ENCODE results near the genes THRA and WIPF2.

DNA sequence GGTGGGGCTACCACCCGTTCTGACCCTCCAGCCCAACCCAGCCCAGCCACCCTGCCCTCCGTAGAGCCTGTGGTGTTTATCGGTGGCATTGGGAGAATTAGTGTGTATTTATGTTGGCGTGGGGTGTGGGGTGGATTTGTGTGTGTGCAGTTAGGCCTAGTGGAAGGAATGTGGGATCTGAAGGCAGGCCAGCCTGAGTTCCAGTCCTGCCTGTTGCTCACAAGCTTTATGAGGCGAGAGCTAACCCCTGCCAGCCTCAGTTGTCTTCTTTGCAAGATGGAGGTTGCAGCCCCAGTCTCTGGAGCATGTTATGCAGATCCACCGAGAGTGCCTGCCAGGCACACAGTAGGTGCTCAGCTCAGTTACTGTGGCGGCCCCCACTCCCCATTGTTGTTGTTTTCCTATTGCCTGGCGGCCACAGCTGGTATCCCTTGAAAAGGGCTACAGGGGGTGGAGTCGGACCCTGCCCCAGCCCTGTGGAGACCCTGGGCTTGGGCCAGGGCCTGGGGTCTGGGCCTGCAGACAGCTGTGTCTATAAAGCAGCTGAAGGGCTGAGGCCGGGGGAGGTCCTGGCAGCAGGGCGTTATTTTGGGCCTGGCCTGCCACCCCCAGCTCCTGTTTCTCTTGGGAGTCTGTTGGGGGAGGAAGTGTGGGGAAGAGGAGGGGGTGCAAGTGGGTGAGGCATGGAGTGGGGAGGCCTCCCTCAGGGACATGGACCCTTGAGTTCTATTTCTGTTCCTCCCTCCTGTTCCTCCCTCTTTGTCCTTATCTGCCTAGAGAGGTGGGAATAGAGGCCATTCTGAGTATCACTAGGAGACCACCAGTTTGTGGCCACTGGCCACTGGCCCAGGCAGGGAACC, 5.2 kb downstream of the ERBB2 start:
- PRO-cap, 5 experiments: no peak in any of the 5 experiments
- RAMPAGE, long total RNA, 2 experiments: no peak in any of the 2 experiments
- RRBS: no CpG with 5 or more reads among the region's 11 CpGs

DNA sequence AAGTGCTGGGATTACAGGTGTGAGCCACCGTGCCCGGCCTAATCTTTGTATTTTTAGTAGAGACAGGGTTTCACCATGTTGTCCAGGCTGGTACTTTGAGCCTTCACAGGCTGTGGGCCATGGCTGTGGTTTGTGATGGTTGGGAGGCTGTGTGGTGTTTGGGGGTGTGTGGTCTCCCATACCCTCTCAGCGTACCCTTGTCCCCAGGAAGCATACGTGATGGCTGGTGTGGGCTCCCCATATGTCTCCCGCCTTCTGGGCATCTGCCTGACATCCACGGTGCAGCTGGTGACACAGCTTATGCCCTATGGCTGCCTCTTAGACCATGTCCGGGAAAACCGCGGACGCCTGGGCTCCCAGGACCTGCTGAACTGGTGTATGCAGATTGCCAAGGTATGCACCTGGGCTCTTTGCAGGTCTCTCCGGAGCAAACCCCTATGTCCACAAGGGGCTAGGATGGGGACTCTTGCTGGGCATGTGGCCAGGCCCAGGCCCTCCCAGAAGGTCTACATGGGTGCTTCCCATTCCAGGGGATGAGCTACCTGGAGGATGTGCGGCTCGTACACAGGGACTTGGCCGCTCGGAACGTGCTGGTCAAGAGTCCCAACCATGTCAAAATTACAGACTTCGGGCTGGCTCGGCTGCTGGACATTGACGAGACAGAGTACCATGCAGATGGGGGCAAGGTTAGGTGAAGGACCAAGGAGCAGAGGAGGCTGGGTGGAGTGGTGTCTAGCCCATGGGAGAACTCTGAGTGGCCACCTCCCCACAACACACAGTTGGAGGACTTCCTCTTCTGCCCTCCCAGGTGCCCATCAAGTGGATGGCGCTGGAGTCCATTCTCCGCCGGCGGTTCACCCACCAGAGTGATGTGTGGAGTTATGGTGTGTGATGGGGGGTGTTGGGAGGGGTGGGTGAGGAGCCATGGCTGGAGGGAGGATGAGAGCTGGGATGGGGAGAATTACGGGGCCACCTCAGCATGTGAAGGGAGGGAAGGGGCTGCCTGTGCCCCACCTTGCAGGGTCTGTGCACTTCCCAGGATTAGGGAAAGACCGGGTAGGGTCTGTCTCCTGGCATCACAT, 5.5 kb downstream of the MIEN1 start:
- PRO-cap, 5 experiments: no peak in any of the 5 experiments
- RAMPAGE, long total RNA, 2 experiments: no peak in any of the 2 experiments
- RRBS: 98% methylated on average over 5 of the region's 25 CpGs

DNA sequence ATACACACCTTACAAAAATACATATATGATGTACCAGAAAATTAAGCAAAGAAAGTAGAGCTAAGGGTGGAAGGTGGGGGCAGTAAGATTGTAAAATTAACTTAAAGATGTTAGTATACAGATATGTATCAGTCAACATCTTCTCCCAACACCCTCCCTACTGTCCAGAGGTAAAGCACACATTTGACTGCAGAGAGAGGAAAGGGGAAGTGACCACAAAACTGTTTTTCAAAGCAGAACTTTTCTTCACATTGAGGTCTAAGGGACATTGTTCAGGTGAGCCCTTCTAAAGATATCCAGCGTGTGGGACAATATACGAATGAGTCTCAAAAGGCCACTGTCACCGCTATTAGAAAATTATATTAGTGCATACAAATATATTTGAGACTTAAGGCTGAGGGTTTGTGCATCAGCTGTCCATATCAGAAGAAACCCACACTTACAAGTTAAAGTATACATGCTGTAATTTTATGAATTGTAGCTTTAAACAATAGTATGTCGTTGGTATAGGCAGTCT, 845 bp upstream of the IKZF3 start:
- PRO-cap, 5 experiments: no peak in any of the 5 experiments
- RAMPAGE, long total RNA, 2 experiments: no peak in any of the 2 experiments
- RRBS: no CpG with 5 or more reads among the region's 4 CpGs

- PRO-cap, 5 experiments: peak in 2 of 5 experiments; most common plus-strand start chr17:39923986 (in 2); most common minus-strand start chr17:39923904 (in 2)
- RAMPAGE, long total RNA, 2 experiments: no peak in any of the 2 experiments
- RRBS: no CpG with 5 or more reads among the region's 8 CpGs
Measured at GRCh38 chr17:39923610-39924109, 3.7 kb downstream of the ORMDL3 start.

DNA sequence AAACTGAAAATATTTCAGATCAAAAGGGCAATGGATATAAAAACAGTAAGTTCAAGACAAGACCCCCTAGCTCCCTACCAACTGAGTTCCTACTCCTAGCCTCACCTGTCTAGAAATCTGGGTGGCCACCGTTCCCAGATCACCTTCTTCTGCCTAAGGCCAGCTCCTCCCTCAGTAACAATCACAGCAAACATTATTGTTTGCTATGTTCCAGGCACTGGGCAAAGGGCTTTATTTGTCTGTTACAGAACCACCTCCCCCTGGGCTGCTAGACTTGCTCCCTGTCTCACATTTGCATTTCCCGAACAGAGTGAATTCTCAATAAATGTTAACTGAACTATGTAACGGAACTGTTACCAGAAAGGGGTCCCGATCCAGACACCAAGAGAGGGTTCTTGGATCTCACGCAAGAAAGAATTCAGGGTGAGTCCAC, 6.8 kb downstream of the LRRC3C start:
- PRO-cap, 5 experiments: peak in 2 of 5 experiments; most common plus-strand start position 250 of the sequence (in 1); most common minus-strand start position 151 of the sequence (in 2)
- RAMPAGE, long total RNA, 2 experiments: no peak in any of the 2 experiments
- RRBS: no CpG with 5 or more reads among the region's 5 CpGs

GRCh38 chr17:39982111-39982416, 1.5 kb downstream of the PSMD3 start:
- PRO-cap, 5 experiments: no peak in any of the 5 experiments
- RAMPAGE, long total RNA, 2 experiments: no peak in any of the 2 experiments
- RRBS: no CpG with 5 or more reads among the region's 1 CpG

DNA sequence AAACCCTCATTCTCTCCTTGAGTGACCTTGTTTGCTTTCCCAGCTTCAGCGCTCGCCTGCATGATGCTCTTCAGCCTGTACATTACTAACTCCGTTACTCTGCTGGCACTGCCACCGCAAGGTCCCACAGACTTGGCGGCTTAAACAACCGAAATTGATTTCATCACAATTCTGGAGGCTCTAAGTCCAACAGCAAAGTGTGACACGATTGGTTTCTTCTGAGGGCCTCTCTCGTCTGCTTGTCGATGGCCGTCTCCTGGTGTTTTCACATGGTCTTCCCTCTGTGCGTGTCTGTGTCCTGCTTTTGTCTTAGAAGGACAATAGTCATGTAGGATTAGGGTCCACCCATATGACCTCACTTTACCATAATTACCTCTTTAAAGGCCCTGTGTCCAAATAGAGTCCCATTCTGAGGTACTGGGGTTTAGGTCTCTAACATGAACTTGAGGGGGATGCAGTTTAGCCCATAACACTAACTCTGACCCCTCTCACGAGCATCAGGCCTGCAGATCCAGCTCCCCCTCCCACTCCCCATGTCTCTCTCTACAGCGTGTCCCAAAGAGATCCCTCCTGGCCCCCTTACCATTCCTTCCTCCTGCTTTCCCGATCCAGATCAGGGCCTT, 12.4 kb downstream of the PSMD3 start:
- PRO-cap, 5 experiments: no peak in any of the 5 experiments
- RAMPAGE, long total RNA, 2 experiments: no peak in any of the 2 experiments
- RRBS: no CpG with 5 or more reads among the region's 14 CpGs

DNA sequence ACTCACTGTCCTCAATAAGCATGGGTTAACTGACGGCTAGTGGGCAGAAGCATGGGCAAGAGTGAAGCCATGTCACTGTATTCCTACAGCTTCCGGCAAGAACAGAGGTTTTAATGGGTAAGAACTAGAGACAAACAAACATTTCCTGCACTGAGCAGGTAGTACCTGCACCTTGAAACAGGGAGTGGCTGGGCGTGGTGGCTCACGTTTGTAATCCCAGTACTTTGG, 17.6 kb downstream of the MED24 start:
- PRO-cap, 5 experiments: no peak in any of the 5 experiments
- RAMPAGE, long total RNA, 2 experiments: no peak in any of the 2 experiments
- RRBS: no CpG with 5 or more reads among the region's 4 CpGs

GRCh38 chr17:40062629-40063596, at the start of gene THRA:
THRA (plus strand) TSS chr17:40062965.
- PRO-cap, 5 experiments: peak in 5 of 5 experiments; most common plus-strand start chr17:40063384 (in 4); most common minus-strand start chr17:40063375 (in 3)
- RAMPAGE, long total RNA, 2 experiments: no peak in any of the 2 experiments
- RRBS: 1% methylated on average over 66 of the region's 106 CpGs

GRCh38 chr17:40071792-40072218, 9.0 kb downstream of the THRA start:
- PRO-cap, 5 experiments: no peak in any of the 5 experiments
- RAMPAGE, long total RNA, 2 experiments: no peak in any of the 2 experiments
- RRBS: no CpG with 5 or more reads among the region's 3 CpGs

DNA sequence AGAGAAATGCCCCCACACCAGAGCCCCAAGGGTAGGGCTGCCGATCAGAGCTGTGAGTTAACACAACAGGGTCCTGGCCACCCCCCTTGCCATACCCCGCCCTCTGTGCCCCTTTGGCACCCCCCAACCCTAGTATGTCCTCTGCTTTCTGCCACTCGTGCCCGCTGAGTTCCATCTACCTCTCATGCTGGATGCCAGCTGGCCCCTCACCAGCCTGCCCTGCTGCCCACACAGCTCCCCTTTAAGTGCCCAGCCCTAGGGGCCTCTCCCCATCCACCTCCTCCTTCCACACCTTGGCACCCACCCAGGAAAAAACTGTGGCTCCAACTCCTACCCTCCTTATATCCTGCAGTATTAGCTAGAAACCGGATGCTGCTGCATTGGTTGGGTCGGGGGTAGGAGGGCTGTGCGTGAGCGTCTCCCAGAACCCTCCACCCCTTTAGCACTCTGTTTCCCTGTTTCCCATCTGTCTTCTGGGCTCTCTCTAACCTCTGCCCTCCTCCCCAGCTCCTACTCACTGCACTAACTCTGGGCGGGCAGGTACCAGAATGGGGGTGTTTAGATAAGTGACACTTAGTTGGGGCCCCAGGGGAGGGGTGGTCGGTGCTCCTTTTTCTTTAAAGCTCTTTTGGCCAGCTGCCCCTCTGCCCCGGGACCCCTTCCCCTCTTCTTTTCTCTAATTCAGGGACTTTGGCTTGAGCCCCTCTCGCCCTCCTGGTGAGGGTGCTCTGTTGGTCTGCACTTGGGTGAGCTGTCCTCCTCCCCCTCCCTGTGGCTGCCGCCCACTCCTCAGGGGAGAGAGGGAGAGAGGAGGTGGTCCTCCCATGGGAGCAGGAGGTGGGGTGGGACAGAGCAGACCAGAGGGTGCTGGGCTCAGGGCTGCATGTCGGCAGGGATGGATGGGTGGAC, 10.0 kb downstream of the NR1D1 start:
- PRO-cap, 5 experiments: no peak in any of the 5 experiments
- RAMPAGE, long total RNA, 2 experiments: no peak in any of the 2 experiments
- RRBS: no CpG with 5 or more reads among the region's 14 CpGs

DNA sequence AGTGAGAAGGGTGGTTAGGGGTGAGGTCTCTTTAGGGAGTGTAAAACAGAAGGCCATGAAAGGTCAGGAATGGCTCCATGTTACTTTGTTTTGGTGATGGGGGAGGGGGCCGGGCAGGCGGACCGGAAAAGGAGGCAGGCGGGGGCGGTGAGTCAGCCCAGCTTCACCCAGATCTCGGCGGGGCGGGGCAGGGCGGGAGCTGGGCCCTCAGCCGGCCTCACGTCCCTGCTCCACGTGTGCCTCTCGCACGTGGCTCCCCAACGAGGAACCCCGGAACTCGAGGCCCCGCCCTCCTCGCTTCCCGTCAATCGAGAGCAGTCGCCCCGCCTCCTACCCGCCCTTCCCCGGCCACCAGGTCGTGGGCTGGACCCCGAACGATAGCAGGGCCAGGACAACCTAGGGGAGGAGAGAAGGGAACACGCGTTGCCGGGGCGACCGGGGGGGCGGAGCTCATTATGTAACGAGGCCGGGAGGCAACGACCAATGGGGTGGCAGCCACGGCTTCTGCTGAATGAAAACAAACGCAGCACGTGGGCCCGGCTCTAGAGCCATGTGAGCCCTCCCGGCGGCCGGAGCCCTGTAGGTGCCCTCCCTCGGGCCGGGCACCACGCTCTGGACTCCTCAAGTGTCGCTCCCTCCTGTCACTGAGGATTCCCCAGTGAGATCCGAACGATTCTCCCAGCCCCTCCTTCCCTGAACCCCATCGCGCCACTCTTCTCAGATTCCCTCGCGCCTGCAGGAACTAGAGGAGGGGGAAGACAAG, 1.3 kb downstream of the NR1D1 start:
- PRO-cap, 5 experiments: peak in 5 of 5 experiments; most common plus-strand start position 580 of the sequence (in 4); most common minus-strand start position 234 of the sequence (in 4)
- RAMPAGE, long total RNA, 2 experiments: start-site peak on the plus strand in 1 of 2 experiments, centred at position 564 of the sequence, 8 reads per replicate
- RRBS: 2% methylated on average over 33 of the region's 54 CpGs

GRCh38 chr17:40124844-40125042, 3.0 kb downstream of the MSL1 start:
- PRO-cap, 5 experiments: no peak in any of the 5 experiments
- RAMPAGE, long total RNA, 2 experiments: no peak in any of the 2 experiments

- PRO-cap, 5 experiments: no peak in any of the 5 experiments
- RAMPAGE, long total RNA, 2 experiments: no peak in any of the 2 experiments
- RRBS: no CpG with 5 or more reads among the region's 14 CpGs
Measured at GRCh38 chr17:40218531-40219015, 531 bp upstream of the WIPF2 start.

- PRO-cap, 5 experiments: peak in 5 of 5 experiments; most common plus-strand start chr17:40219304 (in 1); most common minus-strand start chr17:40219186 (in 5)
- RAMPAGE, long total RNA, 2 experiments: start-site peak on the plus strand in 1 of 2 experiments, at chr17:40219328-40219396 at its widest, 57 reads per replicate
- RRBS: 1% methylated on average over 31 of the region's 65 CpGs
Measured at GRCh38 chr17:40219079-40220024, at the start of gene WIPF2. WIPF2 (plus strand) TSS chr17:40219304.

- PRO-cap, 5 experiments: no peak in any of the 5 experiments
- RAMPAGE, long total RNA, 2 experiments: no peak in any of the 2 experiments
- RRBS: no CpG with 5 or more reads among the region's 1 CpG
Measured at GRCh38 chr17:40340120-40340314, 24.5 kb downstream of the GJD3 start.

- PRO-cap, 5 experiments: peak in 1 of 5 experiments; most common minus-strand start chr17:40346116 (in 1)
- RAMPAGE, long total RNA, 2 experiments: no peak in any of the 2 experiments
- RRBS: no CpG with 5 or more reads among the region's 8 CpGs
Measured at GRCh38 chr17:40346031-40346614, 18.4 kb downstream of the GJD3 start.

DNA sequence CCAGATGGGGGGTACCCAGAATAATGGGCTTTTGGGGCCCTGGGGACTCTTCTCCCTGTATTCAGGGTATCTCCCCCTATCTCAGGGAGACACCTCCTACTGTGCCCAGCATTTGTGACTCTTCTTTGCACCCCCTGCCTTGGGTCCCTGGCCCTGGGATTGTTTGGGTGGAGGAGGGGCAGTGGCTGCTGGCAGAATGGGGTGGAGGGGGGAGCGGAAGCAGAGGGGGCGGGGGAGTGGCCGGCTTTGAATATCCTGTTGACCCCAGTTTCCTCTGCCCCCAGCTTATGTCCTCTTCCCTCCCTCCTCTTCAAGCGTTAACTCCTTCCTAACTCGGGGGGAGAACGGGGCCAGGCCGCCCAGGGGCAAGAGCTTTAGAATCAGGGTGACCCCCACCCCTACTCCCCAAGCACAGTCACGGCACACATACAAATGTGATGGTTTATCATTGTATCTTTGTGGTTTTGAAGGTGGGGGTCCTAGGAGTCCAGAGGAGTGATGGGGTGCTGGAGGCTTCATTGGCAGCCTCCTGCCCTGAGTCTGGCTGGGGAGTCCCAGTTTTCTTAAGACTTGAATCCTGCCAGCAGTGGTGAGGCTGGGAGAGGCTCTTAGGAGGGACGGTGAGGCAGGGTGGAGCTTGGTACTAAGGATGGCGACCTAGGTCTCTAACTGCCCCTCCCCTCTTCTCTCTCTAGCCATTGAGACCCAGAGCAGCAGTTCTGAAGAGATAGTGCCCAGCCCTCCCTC, 16.7 kb downstream of the GJD3 start:
- PRO-cap, 5 experiments: no peak in any of the 5 experiments
- RAMPAGE, long total RNA, 2 experiments: no peak in any of the 2 experiments
- RRBS: no CpG with 5 or more reads among the region's 10 CpGs

- PRO-cap, 5 experiments: peak in 3 of 5 experiments; most common plus-strand start chr17:40353149 (in 1); most common minus-strand start chr17:40352984 (in 1)
- RAMPAGE, long total RNA, 2 experiments: start-site peak on the minus strand in 1 of 2 experiments, at chr17:40352970-40352988 at its widest, 11 reads per replicate
- RRBS: no CpG with 5 or more reads among the region's 7 CpGs
Measured at GRCh38 chr17:40352906-40353519, 11.5 kb downstream of the GJD3 start.

GRCh38 chr17:40357828-40358027, 6.8 kb downstream of the GJD3 start:
- PRO-cap, 5 experiments: no peak in any of the 5 experiments
- RAMPAGE, long total RNA, 2 experiments: no peak in any of the 2 experiments
- RRBS: no CpG with 5 or more reads among the region's 2 CpGs

All from liver (tissue), 9 donors.